HCT116 (cell line): ENCODE data around the gene CCDC122.

GRCh38 chr13:42406280-42406758 lies 134.4 kb downstream of the AKAP11 start:
- RRBS, result no CpG with 5 or more reads among the region's 7 CpGs

GRCh38 chr13:42553653-42554009 lies 20.3 kb upstream of the TNFSF11 start:
- RRBS, result no CpG with 5 or more reads among the region's 2 CpGs

- RRBS, result no CpG with 5 or more reads among the region's 2 CpGs
Observed at GRCh38 chr13:42891715-42892046, 100.4 kb downstream of the EPSTI1 start.

GRCh38 chr13:43298324-43298781 lies 275.0 kb downstream of the DNAJC15 start:
- RRBS, result no CpG with 5 or more reads among the region's 6 CpGs

DNA sequence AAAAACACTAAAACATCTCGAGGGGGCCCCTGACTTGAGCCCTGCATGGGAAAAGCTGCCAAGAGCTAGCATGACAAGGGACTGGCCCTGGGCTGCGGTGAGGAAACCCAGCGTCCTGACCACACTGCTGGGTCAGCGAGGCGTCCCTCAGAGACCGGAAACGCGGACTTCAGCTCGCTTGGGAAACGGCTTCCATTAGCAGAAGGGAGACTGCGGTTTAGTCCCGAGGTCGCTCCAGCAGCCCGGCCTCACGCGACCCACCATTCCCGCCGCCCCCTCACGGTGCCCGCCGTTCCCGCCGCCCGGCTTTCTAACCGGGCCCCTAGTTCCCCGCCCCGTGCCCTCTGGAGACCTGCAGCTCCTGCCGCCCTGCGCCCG lies 615 bp downstream of the CCDC122 start:
- RRBS, result 16% methylated on average over 19 of the region's 30 CpGs

DNA sequence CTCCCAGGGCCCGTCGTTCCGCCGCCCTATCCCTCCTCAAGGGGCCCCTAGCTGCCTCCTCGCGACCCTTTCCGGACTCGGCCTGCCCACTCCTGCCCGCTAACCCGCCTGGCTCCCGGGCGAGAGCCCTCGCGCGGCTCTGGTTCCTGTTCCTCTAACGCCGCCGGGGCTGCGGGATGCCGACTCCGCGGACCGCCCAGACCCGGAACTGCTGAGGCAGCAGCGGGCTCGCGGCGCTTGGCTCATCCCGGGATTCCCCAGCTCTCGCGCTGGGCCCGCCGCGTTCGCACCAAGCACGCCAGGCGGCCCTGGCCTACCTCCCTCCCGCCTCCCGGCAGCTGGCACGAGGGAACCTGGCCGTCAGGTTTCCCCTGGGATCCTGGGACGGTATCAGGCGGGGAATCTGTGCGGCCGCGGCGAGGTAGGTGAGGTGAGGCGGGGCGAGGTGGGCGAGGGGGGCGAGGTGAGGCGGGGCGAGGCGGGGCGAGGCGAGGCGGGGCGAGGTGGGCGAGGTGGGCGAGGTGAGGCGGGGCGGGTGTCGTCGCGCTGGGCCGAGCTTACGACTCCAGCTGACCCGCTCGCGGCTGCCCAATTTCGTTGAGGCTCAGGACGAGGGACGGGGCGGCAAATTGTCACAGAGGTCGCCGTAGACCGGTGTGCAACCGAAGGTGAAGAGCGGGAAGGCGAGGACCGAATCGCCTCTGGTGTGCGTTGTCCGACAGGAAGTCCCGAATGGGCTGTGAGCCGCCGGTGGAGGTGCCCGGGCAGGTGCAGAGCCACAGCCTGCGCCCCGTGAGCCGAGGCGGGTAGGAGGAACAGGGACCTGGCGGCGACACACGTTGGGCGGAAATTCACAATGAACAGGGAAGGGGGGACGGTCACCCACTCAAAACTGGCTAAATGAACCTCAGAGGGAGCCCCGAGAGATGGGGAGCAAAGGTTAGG lies at the start of gene CCDC122:
Gene CCDC122, minus strand, starts transcription at position 427 of the 945 bp plus-strand sequence.
- RRBS, result 33% methylated on average over 39 of the region's 98 CpGs

- RRBS, result no CpG with 5 or more reads among the region's 4 CpGs
Observed at GRCh38 chr13:43986146-43986964, 106.7 kb downstream of the LACC1 start.

DNA sequence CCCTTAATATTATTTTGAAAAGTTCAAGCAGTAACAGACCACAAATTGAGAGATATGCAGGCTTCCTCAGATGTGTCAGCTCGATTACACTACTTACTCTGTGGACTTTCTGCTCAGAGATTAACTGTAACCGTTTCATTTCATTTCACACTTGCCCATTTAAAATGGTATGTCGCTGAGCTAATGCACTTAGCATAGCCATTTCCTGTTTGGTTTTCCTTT lies 43.8 kb downstream of the SMIM2 start:
- RRBS, result no CpG with 5 or more reads among the region's 3 CpGs

GRCh38 chr13:44258739-44259535 lies 97.9 kb upstream of the SMIM2 start:
- RRBS, result no CpG with 5 or more reads among the region's 9 CpGs

DNA sequence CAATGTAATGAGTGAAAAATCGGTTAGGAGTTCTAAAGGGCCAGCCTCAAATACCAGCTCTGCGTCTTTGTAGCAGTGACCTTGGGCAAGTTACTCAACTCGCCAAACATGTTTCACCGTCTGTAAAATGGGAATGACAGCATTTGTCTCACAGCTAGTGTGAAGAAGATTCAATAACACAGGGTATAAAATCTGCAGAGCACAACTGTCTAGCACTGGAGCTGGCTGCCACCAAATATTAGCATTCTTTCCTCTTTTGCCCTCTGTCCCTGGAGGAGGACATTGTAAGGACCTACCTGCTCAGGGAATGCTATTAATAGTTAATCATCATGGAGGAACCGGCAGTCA lies 22.1 kb upstream of the SERP2 start:
- RRBS, result no CpG with 5 or more reads among the region's 5 CpGs

GRCh38 chr13:44352102-44353122 lies 21.2 kb upstream of the SERP2 start:
- RRBS, result no CpG with 5 or more reads among the region's 5 CpGs

DNA sequence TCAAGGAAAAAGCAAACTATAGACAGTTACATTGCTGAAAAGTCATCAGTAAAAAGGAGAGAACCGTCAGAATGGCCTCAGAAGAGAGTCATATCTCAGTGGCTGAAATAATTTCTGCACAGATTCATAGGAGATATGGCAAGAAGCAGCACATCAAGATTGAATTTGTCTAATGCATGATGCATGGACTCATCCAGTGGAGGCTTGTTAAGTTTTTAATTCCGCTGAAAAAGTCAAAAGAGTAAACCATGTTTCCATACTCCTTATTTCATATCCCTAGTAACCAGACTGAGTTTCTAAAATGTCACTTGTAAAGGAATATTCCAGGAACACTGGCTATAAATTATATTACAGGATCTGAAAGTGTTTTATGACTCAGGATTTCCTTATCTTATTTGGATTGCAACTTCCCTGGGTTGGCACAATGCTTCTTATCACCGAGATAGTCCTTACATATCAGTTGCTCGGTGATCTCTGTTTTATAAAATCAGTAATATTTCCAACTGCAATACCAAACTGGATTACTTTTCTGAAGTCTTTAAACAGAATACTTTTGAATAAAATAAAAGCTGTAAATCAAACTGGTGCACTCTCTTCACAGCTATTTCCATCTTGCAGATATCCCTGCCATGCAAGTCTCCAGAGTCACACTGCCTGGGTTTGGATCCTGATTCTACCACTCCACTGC lies 180.2 kb upstream of the TSC22D1 start:
- RRBS, result no CpG with 5 or more reads among the region's 4 CpGs

DNA sequence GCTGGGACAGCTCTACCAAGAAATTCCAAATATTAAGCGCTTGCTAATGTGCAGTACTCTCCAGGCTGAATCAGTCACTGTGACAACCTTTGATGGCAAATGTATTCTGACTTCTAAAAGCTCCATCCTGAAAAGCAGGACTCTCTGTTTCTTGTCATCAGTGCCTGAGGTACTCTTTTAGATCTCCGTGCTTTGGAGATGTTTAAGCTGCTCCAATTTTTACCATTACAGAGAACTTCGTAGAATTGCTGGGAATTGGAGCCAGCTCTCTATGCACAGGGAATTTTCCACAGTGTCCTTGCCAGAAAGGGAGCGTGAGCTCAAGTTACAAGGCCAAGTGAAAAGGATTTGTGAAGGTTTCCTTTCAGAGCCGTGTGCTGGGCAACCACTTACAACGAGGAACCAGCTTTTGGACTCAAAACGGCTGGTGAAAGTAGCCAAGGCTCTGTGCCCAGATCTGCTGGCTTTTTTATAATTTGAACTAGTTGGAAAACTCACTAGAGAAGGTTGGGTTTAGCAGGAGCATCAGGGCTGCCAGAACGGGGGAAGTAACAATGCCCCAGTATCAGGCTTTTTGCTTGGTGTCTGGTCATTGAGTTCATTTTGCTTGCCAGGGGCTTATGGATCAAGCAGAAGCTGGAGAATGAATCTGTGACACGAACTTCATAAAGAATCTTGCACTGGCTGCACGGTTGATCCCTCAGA lies 82.5 kb downstream of the NUFIP1 start:
- RRBS, result no CpG with 5 or more reads among the region's 10 CpGs

DNA sequence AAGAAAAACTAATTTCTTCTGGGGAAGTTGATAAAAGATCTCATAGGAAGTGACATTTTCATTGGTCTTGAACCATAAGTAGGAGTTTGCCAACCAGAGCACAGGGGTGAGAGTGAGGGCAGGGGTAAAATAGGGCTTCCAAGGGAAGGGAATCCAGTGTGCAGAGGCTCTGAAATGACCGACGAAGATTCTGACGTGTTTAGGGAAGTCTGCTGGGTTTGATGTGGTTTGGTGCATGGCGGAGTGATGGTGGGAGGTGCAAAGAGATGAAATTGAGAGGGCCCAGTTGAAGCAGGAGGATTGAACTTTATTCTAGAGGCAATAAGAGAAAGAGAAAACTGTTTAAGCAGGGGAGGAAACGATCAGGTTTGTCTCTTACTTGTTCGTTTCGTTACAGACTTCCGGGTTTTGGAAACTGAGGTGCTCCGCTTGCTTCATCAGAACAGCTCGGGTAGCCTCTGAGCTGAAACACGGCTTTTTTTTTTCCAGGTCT lies 659 bp upstream of the GTF2F2 start:
- RRBS, result no CpG with 5 or more reads among the region's 11 CpGs

DNA sequence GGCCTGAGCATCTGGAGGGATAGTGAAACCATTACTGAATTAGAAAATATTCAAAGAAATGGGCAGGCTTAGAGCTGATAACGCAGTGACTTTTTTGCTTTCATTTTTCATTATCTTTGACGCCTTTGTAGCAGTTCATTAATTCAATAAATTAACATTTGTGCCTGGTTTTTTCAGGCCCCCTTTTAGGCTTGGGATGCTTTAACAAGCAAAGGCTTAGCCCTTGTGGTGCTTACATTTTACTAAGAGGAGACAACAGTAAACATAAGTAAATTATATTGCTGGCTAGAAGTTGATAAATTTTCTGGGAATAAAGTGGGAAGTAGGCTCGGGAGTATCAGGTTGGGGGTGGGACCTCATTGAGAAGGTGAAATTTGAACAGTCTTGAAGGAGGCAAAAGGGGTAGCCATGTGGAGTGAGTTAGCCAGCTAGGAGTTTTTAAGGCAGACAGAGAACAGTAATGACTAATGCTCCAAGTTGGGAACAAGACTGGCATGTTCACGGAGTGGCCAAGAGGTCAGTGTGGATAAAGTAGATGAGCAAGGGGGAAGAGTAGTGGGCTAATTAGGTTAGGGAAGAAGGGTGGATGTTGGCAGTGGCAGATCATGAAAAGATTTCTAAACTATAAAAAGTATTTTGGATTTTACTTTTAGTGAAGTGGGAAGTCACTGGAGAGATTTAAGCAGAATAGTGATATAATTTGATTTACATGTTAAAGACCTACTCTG lies 36.6 kb downstream of the GTF2F2 start:
- RRBS, result no CpG with 5 or more reads among the region's 4 CpGs

DNA sequence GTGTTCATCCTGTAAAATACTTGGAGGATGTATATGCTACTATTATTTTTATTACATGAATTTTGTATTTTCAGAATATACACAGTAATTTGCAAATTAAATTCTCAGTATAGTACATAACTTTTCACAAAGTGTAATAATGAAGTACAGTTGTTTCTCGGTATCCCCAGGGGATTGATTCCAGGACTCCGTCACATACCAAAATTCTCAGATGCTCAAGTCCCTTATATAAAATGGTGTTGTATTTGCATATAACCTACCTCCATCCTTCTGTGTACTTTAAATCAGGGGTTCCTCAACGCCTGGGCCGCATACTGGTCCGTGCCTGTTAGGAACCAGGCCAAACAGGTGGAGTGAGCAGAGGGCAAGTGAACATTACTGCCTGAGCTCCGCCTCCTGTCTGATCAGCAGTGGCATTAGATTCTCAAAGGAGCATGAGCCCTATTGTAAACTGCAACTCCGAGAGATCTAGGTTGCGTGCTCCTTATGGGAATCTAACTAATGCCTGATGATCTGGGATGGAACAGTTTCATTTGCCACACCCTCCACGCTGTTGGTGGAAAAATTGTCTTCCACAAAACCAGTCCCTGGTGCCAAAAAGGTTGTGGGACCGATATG lies 42.2 kb upstream of the KCTD4 start:
- RRBS, result no CpG with 5 or more reads among the region's 10 CpGs

- RRBS, result no CpG with 5 or more reads among the region's 8 CpGs
Observed at GRCh38 chr13:45295373-45295920, 45.5 kb downstream of the TPT1 start.

DNA sequence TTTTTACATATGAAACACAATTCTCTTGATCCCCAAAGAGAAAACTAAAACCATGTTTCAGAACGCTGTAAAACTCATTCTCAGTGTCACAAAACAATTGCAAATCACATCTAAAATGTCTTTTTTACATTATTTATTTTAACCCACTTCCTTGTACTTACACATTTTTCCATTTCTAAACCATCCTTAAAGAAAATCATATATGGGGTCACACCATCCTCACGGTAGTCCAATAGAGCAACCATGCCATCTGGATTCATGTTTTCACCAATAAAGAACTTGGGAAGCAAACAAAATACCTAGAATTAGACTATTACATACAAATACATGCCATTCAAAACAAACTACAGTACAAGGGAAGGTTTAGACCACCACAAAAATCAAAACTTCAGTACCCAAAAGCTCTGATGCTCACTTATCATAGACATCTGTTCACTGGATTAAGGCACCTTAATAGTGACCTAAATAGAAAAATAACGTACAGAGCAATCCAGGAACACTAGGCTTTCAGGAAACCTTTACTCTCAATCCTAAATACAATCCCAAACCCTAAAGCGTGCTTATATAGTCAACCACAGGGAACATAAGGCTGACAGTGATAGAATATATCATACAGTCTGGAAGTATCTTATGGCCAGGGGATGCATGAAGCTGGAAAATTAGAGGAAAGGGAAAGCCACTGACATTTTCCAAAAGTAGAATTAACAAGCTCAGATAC lies 2.3 kb downstream of the TPT1 start:
- RRBS, result no CpG with 5 or more reads among the region's 4 CpGs

DNA sequence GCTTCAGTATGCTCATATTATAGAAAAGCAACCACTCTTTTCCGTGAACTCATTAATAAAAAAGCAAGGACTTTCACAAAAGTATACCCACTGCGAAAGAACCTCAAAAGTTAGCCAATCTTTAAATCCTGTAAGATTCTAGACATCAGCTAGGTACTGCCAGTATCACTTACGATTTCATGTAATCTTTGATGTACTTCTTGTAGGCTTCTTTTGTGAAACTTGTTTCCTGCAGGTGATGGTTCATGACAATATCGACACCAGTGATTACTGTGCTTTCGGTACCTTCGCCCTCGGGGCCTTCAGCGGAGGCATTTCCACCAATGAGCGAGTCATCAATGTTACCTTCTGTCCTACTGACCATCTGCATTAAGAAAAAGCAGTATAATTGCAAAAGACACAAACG lies 1.2 kb downstream of the TPT1 start:
- RRBS, result no CpG with 5 or more reads among the region's 10 CpGs